Glomerular endothelial cell (primary cell): ENCODE measurements around a stretch of chr14.

- RAMPAGE, long total RNA = no peak
Observed at GRCh38 chr14:68141778-68142168, 322.2 kb downstream of the RAD51B start.

DNA sequence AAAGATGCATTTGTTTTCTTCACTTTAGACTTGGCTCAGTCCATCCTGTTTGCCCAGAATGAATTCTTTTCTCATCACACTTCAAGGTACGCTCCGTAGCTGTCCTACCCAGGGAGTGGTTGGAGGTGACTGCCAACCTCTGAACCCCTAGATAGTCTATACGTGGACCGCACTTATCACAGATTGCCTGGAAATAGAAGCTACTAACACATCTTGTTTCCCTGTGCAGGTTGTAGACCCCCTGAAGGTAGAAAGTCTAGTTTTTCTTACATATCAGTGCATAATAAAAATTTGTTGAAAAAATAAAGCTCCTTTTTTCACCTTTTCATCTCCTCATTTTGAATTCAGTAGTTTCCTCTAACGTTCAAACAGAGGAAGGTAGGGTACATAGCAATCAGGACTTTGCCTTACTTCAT is 422.6 kb downstream of the RAD51B start:
- RAMPAGE, long total RNA = no peak

- RAMPAGE, long total RNA = no peak
Observed at GRCh38 chr14:68244024-68244579, 424.5 kb downstream of the RAD51B start.

DNA sequence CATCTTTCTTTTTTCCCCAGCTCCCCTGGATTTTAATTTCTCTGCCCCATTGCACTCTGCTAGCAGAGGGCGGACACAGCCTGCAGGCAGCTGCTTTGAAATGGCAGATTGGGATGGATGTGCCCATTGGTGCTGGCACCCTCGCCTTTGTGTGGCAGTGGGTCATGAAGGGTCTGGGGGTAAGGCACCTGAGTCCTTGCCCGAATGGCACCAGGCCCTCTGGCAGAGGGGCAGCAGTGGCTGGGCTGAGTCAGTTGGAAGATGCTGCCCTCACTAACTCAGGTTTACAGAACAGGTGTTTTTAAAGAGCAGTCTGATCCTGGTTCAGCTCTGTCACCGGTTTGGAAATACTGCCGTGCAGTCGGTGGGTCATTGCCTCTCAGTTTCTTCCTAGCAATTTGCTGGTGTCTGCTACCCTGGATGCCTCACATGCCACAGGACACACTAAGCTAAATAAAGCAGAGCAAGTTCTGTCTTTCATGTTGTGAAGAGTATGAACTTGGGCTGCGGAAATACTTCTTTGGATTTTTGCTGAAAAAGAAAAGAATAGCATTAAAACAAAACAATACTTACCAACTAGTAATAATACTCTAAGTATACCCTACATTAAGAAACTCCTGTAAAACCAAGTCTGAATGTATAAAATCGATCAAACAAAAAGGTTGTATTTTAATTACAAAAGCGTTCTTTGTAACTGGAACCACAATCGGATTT is 429.4 kb downstream of the RAD51B start:
- RAMPAGE, long total RNA = no peak

DNA sequence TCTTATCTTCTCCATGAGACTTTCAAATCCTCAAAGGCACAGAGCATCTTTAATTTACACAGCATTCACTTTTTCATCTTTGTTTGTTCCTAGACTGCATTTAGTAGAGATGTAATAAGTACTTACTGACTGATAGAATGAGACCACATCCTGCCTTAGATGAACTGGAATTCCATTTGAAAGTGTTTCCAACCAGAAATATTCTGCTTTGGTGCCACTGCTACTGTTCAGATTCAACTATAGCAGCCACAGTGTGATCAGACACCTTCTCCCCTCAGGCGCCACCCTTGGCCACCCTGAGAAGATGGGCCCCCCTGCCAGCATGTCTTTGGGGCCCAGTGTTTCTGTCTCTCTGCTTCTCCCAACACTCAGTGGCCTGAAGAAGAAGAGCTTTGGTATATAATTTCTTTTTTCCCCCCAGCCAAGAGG is 449.1 kb downstream of the RAD51B start:
- RAMPAGE, long total RNA = no peak

DNA sequence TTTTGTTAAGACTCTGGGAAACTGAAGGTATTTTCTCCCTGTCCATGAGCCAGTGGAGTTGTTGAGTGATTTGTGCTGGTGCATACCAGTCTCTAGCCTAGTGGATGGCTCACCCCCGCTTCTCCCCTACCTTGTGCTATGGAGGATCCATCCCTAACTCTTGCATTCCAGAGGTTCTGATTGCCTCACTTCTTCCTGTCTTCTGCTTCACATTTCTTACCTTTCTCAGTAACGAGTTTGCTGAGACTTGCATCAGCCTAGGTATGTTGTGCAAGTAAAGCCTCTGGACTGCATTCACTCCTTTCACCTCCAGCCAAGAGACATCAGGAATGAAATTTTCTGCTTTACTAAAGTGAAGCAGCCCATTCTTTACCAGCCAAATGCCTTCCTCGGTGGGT is 391.5 kb downstream of the ZFP36L1 start:
- RAMPAGE, long total RNA = no peak

DNA sequence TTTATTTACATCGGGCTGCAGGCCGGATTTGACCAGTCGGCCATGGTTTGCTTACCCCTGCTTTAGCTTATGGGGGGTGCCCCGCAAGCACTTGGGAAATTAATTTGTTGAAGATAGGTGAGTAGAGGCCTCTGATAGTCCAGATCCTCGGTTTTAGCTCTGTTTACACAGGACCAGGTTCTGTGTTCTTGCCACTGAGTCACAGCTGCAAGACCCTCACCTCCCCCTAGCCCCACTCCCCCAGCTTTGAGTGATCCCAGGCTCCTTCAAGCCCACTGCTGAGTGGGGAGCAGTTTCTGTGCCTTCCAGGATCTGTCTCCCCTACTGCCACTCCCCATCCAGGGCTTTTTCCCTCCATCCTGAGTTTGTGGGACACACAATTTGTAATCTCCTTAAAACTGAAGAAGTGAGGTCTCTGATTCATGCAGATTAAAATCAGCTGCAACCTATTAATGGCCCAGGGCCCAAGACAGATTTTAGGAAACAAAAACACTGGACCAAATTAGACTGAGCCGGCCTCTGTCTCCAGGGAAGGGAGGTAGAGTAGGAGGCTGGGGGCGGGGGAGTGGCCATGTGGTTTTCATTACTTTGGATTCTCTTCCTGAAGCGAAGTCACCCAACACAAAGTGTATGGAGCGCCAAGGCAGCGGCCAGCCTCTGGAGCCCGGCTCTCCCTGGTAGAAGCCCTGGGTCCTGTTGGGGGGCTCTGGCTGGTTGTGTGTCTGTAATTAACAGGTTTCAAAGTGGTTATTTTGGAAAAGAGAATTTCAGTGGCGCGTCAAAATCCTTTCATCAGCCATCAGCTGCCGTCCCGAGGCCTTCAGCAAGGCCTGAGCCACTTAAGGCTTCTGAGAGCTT is 282.8 kb downstream of the ZFP36L1 start:
- RAMPAGE, long total RNA = no peak

DNA sequence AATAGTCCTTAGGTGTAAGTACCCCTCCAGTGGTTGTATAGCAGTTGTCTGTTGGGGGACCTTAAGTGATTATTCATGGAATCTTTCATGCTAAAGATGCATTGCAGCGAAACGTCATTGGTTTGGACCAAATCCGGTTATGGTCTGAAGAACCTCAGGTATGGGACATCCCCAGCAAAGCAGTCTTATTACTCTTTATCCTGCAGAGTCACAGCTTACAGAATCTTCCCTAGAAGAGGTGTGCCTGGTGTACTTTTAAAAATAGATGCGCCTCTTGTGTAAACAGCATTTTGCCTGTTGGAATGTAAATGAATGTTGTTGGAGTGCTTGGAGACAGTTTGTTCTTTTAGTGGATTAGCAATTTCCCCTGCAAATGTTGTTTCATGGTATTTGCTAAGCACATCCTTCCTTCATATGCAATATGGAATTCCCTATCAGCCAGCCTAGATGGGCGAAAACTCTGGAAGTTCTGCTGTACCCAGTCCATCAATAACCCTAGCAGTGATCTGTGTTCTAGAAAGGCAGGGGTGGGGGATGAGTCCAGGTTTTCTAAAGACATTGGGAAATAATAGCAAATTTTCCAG is 242.5 kb downstream of the ZFP36L1 start:
- RAMPAGE, long total RNA = no peak

DNA sequence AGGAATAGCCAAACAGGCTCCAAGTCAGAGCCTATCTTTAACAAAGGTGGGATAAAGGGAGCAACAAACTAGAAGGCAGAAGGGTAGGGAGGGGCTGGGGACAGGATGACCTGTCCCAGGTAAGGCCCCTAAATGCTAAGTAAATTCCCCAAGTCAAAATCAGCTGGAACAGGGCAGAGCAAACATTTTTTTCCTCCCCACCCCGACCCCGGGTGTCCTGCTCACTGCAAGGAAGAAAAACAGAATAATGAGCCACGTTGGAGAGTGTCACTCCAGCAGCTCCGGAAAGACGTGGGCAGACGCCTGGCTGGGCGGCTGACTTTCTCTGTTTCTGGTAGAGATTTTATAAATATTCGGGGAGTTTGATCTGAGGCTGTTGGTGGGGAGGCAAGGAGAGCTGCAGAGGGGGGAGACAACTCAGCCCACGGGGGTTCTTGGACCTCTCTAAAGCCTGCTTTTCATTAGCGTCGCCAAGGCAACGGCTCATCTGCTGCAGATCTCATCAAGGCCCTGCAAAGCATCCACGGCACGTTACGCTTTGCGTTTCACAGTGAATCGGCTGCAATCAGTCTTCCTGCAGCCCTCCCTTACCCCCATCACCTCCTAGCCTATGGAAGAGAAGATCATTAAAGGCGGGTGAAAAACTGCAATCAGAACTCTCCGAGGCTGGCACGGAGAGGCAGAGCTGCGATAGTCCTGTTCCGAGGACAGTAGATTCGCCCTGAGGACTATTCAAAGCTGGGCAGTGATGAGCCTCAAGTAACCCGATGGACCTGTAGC is 207.2 kb downstream of the ZFP36L1 start:
- RAMPAGE, long total RNA = no peak

- RAMPAGE, long total RNA = no peak
Observed at GRCh38 chr14:68679695-68680231, 113.1 kb downstream of the ZFP36L1 start.

- RAMPAGE, long total RNA = no peak
Observed at GRCh38 chr14:68819015-68820064, 26.5 kb upstream of the ZFP36L1 start.

GRCh38 chr14:68820065-68820555 is 27.2 kb upstream of the ZFP36L1 start:
- RAMPAGE, long total RNA = no peak

DNA sequence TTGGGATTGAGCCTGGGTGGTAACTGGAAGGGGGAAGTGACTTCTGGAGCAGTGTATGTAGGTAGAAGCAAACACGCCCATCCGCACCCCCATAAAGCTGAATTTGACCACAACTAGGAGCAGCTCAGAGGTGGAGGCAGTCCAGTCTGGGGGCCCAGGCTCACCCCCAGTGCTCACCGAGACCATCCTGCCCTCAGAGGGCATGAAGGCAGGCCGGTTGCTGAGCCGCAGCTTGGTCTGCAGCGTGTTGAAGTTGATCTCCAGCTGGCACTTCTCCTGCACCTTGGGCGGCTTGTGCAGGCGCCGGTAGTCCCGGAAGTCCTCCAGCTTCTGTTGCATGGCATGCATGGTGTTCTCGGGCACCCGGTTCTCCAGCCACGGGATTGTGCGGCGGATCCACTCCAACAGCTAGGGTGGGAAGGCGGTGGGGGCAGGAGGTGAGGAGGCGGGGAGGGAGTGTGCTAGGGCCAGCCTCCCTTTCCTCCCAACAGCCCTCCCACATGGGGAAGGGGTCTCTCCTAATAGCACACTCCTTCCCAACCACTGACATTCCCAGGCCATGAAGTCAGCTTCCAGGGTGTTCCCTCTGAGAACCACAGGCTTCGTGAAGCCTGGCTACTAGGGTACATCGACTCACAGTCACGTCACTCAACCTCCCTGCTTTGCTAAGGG is 87.1 kb downstream of the ACTN1 start:
- RAMPAGE, long total RNA = no peak

- RAMPAGE, long total RNA = no peak
Observed at GRCh38 chr14:68911754-68912008, 67.4 kb downstream of the ACTN1 start.

- RAMPAGE, long total RNA = no peak
Observed at GRCh38 chr14:68945175-68946352, 33.5 kb downstream of the ACTN1 start.

- RAMPAGE, long total RNA = no peak
Observed at GRCh38 chr14:68955182-68956209, 23.6 kb downstream of the ACTN1 start.

GRCh38 chr14:68961652-68962537 is 17.2 kb downstream of the ACTN1 start:
- RAMPAGE, long total RNA = no peak

DNA sequence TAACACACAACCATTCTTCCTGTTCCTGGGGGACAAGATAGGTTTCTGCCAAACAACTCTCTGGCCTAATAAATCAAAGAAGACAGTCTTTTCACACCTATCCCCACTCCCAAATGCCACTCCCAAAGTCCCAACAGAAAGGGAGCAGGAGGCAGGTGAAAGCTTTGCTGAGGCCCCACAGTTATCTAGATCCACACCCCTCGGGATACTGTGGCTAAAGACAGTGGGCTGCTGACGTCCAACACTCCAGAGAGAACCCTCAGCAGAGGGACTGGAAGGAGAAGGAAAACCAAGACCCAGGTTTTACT is 12.7 kb downstream of the ACTN1 start:
- RAMPAGE, long total RNA = no peak

DNA sequence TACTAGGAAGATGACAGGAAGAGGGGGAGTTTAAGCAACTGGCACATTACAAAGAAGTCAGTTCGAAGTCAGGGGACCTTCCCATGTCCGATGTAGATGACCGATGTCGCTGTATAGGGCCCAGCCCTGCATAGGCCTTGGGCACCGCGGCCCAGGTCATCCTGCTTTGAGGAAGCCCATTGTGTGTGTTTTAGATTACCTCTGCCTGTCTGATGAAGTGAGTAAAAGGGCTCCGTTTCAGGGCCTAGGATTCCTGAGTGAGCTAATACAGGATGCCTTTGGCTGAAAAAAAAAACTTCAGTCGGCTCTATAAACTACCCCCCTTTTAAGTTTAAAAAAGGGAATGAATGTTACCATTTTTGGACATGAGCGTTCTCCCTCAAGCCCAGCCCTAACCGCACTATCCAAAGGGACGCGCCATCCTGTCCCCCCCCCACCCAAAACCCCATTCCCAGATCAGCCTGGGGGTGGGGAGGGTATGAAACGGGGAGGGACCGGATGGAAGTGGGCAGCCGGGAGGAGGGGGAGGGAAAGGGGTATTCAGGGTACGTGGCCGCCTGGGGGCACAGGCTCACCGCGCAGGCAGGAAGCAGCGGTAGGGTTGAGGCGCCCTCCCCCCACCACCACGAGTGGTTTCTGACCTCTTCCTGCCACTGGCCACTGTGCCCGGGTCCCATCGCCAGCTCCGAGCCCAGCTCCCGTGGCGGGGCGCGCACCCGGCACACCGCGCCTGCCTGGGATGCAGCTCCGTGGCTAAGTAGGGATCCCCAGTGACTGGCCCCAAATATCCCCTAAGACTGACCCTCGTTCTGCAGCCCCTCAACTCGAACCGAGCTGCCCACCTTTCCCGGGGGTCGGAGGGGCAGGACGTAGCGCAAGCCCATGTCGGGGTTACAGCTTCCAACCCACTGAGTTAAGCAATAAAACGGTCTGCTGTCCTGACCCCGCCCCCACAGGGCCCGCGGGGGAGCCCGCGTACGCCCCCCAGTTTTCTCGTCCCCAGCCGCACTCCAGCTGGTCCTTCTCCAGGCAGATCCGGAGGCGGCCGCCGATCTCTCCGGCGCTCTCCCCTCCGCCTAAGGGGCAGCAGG is 1.4 kb downstream of the ACTN1 start:
- RAMPAGE, long total RNA = no peak

DNA sequence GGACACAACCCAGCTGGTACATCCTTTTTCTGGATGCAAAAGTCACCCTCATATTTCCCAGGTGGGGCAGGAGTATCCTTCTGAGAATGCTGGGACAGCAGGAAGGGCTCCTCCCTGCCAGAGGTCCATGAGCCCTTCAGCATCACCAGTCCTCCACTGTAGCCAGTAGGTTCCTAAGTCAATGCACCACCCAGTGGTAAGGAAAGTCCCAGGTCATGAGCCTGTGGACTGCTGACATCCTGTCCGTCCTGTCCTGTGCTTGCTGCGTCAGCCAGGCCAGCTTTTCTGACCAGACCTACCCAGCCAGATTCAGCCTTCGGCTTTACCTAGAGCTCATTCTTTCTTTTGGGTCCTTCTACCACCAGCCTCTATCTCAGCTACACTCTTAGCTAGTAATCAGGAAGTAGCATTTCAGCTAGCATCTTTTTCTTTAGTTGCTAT is 23.0 kb upstream of the ACTN1 start:
- RAMPAGE, long total RNA = no peak